Retinal pigment epithelial cell (primary cell): Measurements from ENCODE around the genes SLC6A19 and ADAMTS16.

DNA sequence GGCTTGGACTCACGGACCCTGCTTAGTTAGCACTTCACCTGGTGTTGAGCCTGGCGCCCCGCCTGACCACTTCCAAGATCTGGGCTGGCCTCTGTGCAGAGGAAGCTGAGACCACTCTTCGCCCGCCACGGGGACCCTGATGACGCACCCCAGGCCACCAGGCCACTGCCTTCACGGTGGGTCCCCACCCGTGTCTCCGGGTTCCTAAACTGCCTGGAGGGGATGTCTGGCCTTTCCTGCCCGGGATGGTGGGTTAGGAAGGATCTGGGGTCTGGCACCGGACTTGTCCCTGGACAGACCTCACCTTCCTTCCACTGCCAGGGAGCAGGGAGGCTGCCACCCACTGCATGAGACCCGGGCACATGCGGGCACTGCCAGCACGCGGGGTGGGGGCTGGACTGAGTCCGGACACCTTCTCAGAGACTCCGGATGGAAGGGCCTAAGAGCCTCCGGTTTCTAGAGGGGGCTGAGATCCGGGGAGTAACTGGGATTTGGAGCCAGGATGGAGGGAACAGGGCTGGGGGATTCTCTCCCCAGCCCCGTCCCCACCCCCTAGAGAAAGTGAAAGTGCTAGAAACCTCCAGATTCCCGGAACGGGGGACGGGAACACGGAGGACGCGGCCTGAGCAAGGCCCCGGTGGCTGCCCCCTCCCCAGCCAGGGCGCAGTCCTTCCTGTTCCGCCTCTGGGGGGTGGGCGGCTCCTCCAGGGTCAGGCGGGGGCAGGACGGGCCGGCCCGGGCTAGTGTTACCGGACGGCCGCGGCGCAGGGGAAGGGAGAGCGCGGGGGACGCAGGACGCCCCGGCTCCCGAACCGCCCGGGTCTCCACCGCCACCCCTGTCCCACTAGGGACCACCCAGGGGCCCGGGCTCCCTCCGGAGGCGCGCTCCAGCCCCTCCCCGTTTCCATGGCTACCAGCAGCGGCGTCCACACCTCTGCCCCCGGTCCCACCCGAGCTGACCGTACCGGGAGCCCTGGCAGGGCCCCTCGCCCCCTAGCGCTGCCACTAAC is 865 bp downstream of the SLC12A7 start:
- RRBS, result 5% methylated on average over 35 of the region's 62 CpGs

GRCh38 chr5:1185428-1186447 is 15.7 kb upstream of the SLC6A19 start:
- RRBS, result no CpG with 5 or more reads among the region's 17 CpGs

DNA sequence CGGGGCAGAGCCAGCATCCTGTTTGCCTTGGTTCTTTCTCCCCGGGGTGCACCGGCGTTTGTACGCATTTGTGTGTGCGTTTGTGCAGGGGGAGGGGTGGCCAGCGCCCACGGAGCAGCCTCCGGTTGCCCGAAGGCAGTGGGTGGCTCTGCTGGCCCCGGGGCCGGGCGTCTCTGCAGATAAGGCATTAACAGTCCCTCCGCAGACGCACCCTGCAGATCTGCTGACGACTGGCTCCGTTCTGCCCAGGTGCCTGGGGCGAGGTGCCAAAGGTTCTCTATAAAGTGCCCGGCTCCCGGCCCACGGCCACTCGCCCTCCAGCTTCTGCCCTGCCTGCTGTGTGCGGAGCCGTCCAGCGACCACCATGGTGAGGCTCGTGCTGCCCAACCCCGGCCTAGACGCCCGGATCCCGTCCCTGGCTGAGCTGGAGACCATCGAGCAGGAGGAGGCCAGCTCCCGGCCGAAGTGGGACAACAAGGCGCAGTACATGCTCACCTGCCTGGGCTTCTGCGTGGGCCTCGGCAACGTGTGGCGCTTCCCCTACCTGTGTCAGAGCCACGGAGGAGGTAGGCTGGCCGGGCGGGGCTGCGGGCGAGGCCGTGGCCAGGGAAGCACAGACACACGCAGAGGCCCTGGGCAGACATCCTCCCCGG is at the start of gene SLC6A19:
Gene SLC6A19 (plus strand): TSS at position 309 of the 653 bp plus-strand sequence.
- RRBS, result 65% methylated on average over 12 of the region's 46 CpGs

- RRBS, result 3% methylated on average over 4 of the region's 33 CpGs
Measured at GRCh38 chr5:1344021-1344692, 742 bp downstream of the CLPTM1L start.

DNA sequence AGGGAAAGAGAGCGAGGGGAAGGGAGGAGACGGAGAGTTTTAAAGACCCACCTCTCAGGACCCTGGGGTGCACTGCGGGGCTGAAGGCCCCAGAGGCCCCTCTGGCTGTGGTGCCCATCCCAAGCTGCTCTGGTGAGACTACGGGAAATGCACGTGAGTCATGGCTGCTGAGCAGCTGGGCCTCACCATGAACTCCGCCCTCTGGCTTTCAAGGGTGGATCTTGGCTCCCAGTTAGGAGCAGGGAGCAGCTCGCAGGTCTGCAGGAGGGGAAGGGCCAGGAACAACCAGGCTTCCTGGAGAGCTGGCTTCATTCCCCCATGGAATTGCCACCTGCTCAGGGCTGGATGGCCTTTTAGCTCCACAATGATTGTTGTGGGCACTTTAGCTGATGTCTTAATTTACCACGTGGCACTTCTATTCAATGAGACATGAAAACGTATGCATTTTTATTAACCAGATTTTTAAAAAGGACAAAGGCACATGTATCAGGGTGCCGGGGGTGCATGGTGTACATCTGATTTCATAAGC is 7.7 kb downstream of the SLC6A3 start:
- RRBS, result 86% methylated on average over 1 of the region's 10 CpGs

- RRBS, result no CpG with 5 or more reads among the region's 12 CpGs
Measured at GRCh38 chr5:1460574-1461407, 15.6 kb upstream of the SLC6A3 start.

DNA sequence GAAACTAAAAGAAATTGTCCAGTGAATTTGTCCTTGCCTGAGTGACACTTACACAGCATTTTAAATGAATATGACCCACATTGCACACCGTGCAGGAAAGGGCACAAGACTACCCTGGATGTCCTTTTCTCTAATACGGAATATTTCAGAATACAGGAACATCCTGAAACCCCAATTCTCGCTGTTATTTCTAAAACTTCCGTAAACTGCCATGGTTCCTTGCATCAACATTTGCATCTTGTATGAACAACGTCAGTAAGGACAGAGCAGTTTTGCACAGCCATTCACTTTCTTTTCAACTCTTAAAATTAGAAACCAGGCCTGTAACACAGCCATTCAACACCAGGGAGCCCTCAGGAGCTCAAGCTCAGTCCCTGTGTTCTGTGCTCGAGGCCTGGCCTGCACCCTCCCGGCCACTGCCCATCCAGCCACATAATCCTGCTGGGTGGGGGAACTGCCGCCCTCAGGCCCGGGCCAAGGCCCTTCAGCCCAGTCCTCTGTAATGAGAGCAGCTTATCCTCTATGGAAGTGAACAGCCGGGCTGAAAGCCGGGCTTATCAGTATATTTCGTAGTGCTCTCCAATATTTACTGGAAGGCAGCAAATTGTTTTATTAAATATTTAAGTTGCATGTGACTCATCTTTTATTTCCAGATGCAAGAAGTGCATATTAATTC is 33.0 kb upstream of the SLC6A3 start:
- RRBS, result 33% methylated on average over 4 of the region's 12 CpGs

- RRBS, result no CpG with 5 or more reads among the region's 12 CpGs
Measured at GRCh38 chr5:1484956-1485365, 38.8 kb downstream of the LPCAT1 start.

DNA sequence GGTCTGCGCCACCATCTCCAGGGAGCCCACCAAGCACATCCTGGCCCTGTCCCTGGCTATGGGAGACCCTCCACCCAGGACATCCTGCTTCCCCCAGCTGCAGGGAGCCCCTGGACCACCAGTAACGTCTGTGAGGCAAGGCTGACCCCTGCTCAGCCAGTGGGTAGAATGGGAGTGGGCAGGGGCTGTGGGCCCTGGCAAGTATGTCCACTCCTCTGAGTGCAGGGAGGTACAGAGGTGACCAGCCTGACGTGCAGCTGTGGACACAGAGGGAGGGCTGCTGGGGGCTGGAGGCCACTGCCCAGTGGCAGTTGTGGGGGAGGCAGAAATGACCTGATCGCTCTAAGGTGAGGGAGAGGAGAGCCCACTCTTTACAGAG is 8.0 kb downstream of the LPCAT1 start:
- RRBS, result no CpG with 5 or more reads among the region's 4 CpGs

- RRBS, result no CpG with 5 or more reads among the region's 39 CpGs
Measured at GRCh38 chr5:1709557-1710344, 89.9 kb downstream of the MRPL36 start.

GRCh38 chr5:2094447-2095173 is 211.9 kb upstream of the IRX4 start:
- RRBS, result 86% methylated on average over 4 of the region's 19 CpGs

GRCh38 chr5:2750231-2751127 is 998 bp downstream of the IRX2 start:
- RRBS, result 2% methylated on average over 57 of the region's 108 CpGs

DNA sequence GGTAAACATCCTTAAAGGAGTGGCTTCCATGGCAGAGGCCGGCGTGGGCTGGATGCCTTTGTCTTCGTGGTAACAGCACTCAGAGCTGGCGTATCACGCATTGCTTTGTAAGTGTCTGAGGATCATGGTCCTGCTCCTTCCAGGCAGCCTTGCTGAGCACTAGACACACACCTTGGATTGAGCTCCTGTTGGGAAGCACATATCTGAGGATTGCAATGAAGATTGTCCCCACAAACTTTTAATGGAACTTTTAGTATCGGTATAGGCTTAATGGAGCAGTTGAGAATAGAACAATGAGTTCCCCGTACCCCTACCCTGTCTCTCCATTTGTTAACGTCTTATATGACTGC is 145.9 kb downstream of the IRX1 start:
- RRBS, result no CpG with 5 or more reads among the region's 8 CpGs

GRCh38 chr5:4196685-4197230 is 601.1 kb downstream of the IRX1 start:
- RRBS, result 100% methylated on average over 1 of the region's 13 CpGs

- RRBS, result no CpG with 5 or more reads among the region's 18 CpGs
Measured at GRCh38 chr5:4615346-4615704, 524.8 kb upstream of the ADAMTS16 start.

DNA sequence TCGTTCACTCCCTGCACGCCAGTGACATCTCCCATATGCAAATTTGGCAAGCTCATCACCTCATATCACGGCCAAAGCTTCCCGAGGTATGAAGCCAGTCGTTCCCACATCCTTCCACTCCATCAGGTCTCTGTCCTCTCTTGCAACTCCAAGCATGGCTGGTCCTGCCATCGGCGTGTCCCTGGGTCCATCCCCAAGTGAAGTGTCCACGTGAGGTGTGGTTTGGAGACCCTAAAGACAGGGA is 238.6 kb upstream of the ADAMTS16 start:
- RRBS, result no CpG with 5 or more reads among the region's 8 CpGs

GRCh38 chr5:5139977-5141018 is at the start of gene ADAMTS16:
Gene ADAMTS16, plus strand, starts transcription at chr5:5140330.
- RRBS, result 1% methylated on average over 14 of the region's 106 CpGs

DNA sequence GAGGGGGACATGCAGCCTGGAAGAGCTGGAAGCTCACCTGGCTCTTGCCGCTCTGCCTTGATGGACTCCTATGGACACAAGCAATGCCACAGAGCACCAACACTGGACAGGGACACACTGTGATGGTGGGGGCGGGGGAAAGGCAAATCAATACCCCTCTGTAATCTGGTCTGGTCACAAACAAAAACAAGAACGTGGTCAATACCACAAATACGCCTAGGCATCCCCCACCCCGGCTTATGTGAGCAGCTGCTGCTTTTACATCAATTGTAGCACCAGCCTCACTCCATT is 29.6 kb upstream of the ICE1 start:
- RRBS, result no CpG with 5 or more reads among the region's 5 CpGs

GRCh38 chr5:5532810-5533161 is 110.3 kb downstream of the ICE1 start:
- RRBS, result no CpG with 5 or more reads among the region's 8 CpGs

GRCh38 chr5:5598448-5599150 is 176.1 kb downstream of the ICE1 start:
- RRBS, result no CpG with 5 or more reads among the region's 11 CpGs